ENCODE measurements around a stretch of chr20.

- PRO-cap, 3 experiments: no peak in any of the 3 experiments
- RRBS: no CpG with 5 or more reads among the region's 9 CpGs
Measured at GRCh38 chr20:52727648-52728032, 244.5 kb upstream of the TSHZ2 start.

DNA sequence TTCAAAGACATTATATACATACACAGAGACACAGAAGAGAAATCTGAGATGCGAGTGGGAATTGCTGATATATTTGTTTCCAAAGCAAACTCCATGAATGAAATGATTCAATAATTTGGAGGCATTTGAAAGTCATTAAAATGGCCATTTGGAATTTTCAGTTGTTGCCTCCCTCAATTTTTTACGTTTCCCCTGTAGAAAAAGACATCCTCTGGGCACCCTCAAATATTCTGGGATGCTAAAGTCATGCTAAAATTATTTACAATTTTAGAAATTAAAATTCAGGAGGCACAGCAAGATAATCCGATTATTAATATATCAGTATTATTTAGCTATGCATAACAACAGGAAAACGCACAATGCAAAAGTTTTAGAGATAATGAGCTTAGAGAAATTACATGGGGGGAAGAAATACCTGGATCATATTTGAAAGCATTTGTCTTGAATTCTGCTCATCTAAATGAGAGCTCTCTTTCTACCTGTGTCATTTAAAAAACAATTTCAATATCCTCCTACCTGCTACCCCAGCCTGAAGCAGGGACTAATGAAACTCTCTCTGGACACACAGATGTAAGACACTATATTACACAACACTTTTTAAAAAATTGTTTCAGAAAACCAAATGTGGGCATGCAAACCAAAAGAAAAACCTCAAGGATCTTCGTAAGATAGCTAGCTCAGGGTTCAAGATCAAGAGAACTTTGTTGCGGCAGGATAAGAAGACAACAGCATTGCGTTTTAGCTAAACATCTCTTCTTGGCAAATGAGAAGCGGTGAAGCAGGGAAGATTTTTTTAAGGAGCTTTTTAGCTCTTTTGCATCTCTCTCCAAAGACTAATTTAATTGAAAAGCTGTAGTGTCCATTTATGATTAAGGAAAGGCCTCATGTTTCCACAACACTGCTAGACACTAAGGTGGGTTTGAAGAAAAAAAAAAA lies 7.6 kb downstream of the TSHZ2 start:
- PRO-cap, 3 experiments: no peak in any of the 3 experiments
- RRBS: no CpG with 5 or more reads among the region's 8 CpGs

GRCh38 chr20:53163397-53164007 lies 191.3 kb downstream of the TSHZ2 start:
- PRO-cap, 3 experiments: no peak in any of the 3 experiments
- RRBS: no CpG with 5 or more reads among the region's 3 CpGs

DNA sequence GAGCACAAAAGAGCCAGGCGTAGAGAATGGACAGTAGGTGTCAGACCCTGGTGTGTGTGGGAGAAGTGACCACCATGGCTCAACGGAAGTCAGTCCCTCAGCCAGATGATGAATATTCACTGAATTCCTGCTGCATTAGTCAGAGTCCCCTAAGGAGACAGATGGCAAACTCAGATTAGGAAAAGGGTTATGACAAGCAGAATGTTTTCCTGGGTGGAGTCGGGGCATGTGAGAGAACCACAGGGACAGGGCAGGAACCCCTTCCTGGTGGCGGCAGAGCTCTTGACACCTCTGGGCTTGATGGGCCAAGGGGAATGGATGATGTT lies 262.1 kb downstream of the ZNF217 start:
- PRO-cap, 3 experiments: no peak in any of the 3 experiments
- RRBS: no CpG with 5 or more reads among the region's 4 CpGs

GRCh38 chr20:53383660-53384443 lies 209.8 kb downstream of the ZNF217 start:
- PRO-cap, 3 experiments: no peak in any of the 3 experiments
- RRBS: 29% methylated on average over 2 of the region's 15 CpGs

DNA sequence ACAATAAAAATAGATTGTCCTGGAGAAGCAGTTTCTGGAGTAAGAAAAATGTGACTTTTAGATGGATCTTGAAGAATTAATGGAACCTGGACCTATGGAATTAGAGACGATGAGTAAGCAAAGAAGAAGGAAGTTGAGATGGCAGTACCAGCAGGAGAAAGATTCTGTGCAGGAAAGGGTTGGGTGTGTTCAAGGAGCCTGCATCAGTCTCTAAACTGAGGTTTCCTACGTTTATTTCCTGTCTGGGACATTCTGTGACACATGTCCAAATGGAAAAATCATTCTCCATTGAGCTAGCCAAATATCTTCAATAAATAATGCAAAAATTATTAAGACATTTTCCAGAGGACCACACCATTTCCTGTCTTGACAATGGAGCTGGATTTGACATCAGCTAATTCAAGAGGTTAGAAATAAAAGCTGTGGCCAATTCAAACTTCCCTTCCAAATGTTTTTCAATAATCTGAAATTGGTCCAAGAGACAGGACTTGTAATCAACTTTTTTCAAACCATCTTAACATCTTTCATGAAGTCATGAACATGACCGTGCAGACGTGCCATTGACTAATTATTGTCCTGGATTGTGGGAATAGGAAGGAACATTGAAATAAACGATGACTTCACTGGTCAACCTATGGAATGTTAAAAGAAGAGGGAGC lies 198.3 kb downstream of the ZNF217 start:
- PRO-cap, 3 experiments: no peak in any of the 3 experiments
- RRBS: no CpG with 5 or more reads among the region's 5 CpGs

DNA sequence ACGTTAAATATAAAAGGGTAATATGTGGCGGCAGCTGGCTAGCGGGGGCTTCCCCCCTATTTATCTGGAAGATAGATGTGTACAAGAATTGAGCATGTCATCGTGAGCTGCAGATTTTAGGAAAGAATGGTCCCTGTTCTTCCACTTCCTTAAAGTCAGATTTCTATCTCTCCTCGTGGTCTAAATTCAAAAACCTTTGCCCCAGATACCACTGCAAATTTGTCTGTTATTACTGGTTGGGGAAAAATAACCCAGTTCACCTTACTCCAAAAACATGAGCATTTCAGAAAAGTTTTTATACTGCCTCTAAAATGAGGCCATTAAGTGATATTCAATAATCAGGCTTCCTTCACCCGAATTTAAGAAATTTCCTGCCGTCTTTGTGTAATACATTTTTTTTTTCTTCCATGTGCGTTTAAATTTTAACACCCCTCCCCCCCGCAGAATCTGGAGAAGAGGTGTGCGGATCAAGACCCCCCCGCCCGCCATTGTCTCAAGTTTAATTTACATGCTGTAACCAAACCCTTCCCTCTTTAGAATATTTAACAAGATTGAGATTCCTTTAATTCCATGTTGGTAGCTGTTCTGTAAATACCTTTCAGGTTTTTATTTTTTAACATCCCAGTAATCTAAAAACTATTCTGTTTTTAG lies 4.0 kb downstream of the ZNF217 start:
- PRO-cap, 3 experiments: no peak in any of the 3 experiments
- RRBS: no CpG with 5 or more reads among the region's 12 CpGs

DNA sequence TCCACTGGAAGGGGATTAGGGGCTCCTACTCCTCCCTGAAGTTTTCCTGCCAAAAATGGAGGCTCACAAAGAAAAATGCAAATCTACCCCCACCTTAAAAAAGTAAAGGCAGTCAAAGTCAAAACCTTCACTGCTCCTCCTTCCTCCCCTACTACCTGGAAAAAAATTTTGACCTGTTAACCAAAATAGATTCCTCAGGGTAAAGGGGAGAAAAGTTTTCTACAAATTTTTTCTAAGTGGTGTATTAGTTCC lies 2.8 kb downstream of the ZNF217 start:
- PRO-cap, 3 experiments: no peak in any of the 3 experiments

DNA sequence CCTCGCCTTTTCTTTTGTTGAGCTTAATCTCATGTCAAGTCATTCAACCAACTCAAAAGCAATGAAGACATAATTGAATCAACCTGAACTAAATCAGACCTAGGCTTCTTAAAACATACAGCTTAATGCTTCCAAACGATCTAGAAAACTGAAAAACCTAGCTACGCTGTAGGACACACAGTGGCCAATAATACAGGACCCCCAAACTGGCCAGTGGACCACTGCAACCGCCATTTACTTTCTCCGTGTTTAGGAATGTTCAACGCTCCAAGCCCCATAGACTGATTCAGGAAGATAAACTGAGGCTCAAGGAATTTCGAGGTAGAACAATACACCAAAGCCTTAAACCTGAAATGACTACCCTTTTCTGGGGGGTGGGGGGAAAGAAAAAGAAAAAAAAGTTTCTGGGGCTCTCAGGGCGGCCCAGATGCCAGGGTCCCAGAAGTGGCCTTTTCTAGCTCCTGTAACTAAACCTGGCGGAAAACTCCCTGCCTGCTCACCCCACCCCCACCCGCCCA lies 1.6 kb downstream of the ZNF217 start:
- PRO-cap, 3 experiments: no peak in any of the 3 experiments
- RRBS: no CpG with 5 or more reads among the region's 10 CpGs

DNA sequence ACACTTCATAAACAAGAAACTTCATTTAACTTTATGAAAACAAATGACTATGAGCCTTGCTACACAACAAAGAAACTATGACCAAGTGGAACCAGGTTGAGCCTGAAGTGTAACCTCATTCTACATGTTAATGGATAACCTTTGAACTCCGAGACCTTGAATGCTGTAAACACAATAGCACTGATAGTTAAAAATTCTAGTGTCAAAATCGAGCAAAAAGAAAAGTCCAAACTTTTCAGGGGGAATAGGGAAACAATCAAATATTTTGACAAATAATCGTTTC lies 2.1 kb upstream of the ZNF217 start:
- PRO-cap, 3 experiments: no peak in any of the 3 experiments
- RRBS: no CpG with 5 or more reads among the region's 3 CpGs

DNA sequence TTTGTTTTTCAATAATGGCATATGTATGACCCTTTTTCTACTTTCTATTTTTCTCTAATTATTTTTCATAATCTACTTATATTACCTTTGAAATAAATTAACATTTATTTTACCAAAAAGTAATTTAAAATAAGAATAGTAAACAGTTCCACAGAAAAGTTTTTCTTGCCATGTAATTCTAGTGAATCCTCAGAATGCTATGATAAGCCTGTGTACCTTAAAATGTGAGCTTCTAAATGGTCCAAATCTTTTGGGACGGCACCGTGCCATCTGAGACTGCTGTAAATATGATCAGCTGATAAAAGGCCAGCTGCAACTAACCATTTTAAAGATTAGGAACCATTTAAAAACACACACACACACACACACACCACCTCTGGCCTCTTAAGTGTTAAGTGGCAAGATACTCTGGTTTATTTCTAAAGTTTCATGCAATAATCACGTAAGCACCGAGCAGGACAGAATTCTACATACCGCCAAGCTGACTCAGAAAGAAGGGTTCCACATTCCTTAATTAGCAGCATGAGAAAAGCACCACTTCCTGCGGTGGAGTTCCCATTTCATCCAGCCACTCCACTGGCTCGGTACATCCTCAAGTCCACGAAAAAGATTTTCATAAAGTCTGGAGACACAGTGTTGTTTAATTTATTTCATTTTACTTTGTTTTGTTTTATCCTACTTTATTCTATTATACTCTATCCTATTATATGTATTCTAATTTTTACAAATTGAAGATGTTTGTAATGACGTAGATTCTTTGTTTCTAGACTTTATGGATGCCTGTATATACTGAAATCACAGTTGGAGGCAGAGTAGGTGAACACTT lies 17.8 kb upstream of the ZNF217 start:
- PRO-cap, 3 experiments: peak in 1 of 3 experiments; most common plus-strand start position 559 of the sequence (in 1)
- RRBS: no CpG with 5 or more reads among the region's 9 CpGs

- PRO-cap, 3 experiments: no peak in any of the 3 experiments
- RRBS: no CpG with 5 or more reads among the region's 1 CpG
Measured at GRCh38 chr20:53711409-53711655, 117.7 kb upstream of the ZNF217 start.

GRCh38 chr20:53711656-53712045 lies 118.0 kb upstream of the ZNF217 start:
- PRO-cap, 3 experiments: no peak in any of the 3 experiments
- RRBS: no CpG with 5 or more reads among the region's 7 CpGs

DNA sequence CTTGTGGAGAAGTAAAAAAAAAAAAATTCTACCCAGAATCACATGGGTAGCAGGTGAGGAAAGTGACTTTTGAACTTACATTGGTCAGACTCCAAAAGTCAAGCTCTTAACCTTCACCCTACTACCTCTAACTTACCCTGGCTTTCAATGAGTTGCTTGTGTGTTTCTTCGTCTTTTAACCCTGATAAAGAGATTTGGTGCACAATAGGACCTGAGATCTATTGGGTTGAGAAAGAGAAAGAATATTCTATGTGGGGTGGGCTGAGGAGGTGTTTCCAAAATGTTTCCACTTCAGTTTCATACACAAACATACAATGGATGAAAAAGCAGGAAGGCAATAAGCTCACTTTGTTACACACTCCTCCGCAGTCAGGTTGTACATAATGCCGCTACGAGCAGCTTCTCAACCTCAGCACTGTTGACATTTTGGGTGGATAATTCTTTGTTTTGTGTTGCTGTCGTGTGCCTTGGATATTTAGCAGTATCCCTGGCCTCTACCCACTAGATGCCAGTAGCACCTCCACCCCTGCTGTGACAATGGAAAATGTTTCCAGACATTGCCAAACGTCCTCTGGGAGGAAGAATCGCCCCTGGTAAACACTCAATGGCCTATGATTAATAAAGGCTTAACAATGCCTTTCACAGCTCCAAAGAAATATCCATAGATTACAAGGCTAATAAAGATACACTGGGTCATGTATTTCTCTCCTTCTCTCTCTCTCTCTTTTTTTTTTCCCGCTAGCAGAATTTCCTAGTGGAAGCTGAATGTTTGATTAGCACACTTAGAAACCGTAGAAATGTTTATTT lies 193.1 kb upstream of the ZNF217 start:
- PRO-cap, 3 experiments: no peak in any of the 3 experiments
- RRBS: no CpG with 5 or more reads among the region's 9 CpGs

GRCh38 chr20:53869451-53870125 lies 200.8 kb downstream of the BCAS1 start:
- PRO-cap, 3 experiments: no peak in any of the 3 experiments
- RRBS: no CpG with 5 or more reads among the region's 9 CpGs

DNA sequence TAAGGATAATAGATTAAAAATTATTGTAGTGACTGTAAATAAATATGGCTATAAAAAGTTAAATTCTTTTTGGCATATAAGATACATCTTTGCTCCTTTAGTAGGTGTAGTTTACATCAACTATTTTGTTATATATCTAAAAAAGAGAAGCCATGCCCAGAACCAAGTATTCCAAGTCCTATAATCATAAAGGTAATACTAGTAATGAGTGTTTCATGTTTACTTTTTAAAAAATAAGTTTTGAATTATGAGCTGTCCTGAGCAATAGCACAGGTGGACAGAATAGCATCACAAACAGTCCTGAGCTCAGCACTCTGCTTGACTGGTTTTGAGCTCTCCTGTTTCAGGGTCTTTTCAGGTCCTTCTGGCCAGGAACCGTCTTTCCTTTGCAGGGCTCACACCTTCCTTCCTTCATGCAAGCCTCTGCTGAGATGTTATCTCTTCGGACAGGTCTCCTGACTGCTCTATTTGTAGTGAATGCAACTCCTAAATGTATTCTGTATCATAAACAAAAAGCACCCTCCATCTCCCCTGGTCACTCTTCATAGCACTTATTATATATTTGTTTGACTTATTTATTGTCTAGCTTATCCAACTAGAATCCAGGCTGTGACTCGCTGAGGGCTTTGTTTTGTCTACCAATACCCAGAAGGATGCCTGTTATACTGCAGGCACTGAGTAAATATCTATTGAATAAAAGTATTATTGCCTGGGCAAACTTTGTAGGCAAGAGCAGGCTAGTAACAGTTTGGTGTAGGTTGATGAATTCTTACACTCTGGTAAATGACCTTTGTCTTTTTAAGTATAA lies 200.0 kb downstream of the BCAS1 start:
- PRO-cap, 3 experiments: peak in 1 of 3 experiments; most common minus-strand start position 388 of the sequence (in 1)
- RRBS: no CpG with 5 or more reads among the region's 3 CpGs

GRCh38 chr20:53925840-53926410 lies 144.5 kb downstream of the BCAS1 start:
- PRO-cap, 3 experiments: no peak in any of the 3 experiments
- RRBS: no CpG with 5 or more reads among the region's 10 CpGs

GRCh38 chr20:53934201-53935345 lies 135.8 kb downstream of the BCAS1 start:
- PRO-cap, 3 experiments: no peak in any of the 3 experiments
- RRBS: no CpG with 5 or more reads among the region's 7 CpGs

GRCh38 chr20:54133356-54133918 lies 40.3 kb downstream of the CYP24A1 start:
- PRO-cap, 3 experiments: no peak in any of the 3 experiments
- RRBS: no CpG with 5 or more reads among the region's 3 CpGs

- PRO-cap, 3 experiments: no peak in any of the 3 experiments
- RRBS: no CpG with 5 or more reads among the region's 2 CpGs
Measured at GRCh38 chr20:56146783-56147180, 101.8 kb upstream of the MC3R start.